Measurements from ENCODE around the genes INAVA and CACNA1S.

- CAGE, long polyA plus RNA, result no peak
- RRBS, result no CpG with 5 or more reads among the region's 3 CpGs
These were observed 68.2 kb upstream of the NEK7 start for GRCh38 chr1:198088436-198089067.

- CAGE, long polyA plus RNA, result no peak
- RRBS, result no CpG with 5 or more reads among the region's 2 CpGs
These were observed 1.8 kb upstream of the NEK7 start for GRCh38 chr1:198154983-198155480.

- CAGE, long polyA plus RNA, result no peak
- RRBS, result no CpG with 5 or more reads among the region's 2 CpGs
These were observed 140.2 kb downstream of the NEK7 start for GRCh38 chr1:198296849-198297596.

- CAGE, long polyA plus RNA, result no peak
- RRBS, result no CpG with 5 or more reads among the region's 2 CpGs
These were observed 25.9 kb upstream of the PTPRC start for GRCh38 chr1:198612818-198613473.

DNA sequence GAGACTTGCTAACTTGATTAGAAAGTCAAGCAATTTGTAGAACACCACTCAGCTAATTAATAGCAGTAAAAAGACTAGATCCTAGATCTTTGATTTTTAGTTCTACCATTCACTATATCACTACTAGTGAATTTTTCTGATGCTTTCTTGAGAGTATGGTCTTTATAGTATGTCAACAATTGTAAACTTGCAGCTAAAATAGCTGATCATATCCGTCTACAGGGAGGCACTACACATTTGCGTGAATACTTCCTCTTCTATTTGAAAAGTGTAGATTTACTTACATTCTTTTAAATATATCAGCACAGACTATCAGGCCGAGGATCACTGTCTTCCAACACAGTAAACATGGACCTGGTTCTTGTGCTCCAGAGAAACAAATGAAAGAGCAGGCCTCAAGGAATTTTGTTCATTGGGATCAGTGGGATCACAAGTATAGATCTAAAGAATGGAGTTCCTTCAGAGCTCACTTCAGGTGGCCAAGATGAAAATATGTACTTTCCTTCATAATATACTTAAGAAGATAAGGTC lies 18.6 kb upstream of the PTPRC start:
- CAGE, long polyA plus RNA, result no peak
- RRBS, result no CpG with 5 or more reads among the region's 3 CpGs

- CAGE, long polyA plus RNA, result no peak
- RRBS, result no CpG with 5 or more reads among the region's 4 CpGs
These were observed 17.5 kb downstream of the PTPRC start for GRCh38 chr1:198656241-198656914.

GRCh38 chr1:198668911-198669525 lies 30.2 kb downstream of the PTPRC start:
- CAGE, long polyA plus RNA, result no peak
- RRBS, result no CpG with 5 or more reads among the region's 3 CpGs

DNA sequence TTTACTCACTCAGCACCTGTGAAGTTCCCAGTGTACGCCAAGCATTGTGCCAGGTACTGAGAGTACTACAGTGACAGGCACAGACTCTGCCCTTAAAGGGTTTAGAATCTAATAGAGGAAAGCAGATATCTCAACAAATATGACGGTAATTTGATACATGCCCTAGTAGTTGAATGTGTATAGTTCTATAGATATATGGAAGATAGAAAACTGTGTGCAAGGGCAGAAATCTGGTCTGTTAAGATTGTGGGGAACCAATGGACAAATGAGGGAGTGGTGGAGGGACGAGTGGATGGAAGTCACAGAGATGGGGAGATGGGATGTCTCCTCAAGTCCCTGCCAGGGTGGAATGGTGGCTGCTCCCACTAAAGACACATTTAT lies 90.8 kb downstream of the PTPRC start:
- CAGE, long polyA plus RNA, result no peak
- RRBS, result no CpG with 5 or more reads among the region's 3 CpGs

- CAGE, long polyA plus RNA, result no peak
- RRBS, result no CpG with 5 or more reads among the region's 4 CpGs
These were observed 111.6 kb downstream of the PTPRC start for GRCh38 chr1:198750425-198750781.

DNA sequence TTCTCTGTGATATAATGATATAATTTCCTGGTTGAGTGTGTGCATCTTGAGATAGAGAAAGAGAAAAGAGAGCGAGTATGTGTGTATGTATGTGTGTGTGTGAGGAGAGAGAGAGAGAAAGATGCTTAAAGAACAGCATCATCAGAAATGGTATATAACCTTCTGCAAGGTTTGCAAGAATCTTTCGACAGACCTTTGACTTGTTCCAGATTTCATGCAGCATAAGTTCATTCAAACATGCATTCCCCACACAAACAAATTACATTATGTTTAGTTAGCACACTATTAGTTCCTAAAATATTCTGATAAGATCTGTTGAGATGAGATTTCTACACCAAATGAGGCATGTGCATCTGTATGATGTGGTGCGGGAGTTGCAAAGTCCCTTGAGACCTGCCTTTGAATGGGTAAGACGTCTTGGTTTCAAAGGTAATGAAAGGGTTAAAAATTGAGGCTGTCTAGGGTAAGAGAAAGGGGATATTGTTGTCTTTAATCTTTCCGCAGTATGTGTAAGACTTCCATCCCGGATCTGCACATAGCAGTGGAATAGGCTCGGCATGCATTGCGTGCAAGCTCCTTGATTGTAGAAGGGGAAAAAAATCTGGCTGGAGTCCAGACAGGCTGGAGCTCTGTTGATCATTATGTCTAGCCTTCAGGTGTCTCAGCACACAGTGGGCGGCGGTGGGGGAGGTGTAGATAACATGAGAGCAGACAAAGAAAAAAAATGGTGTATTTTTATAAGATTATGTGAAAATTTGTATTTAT lies 296.5 kb downstream of the PTPRC start:
- CAGE, long polyA plus RNA, result no peak
- RRBS, result no CpG with 5 or more reads among the region's 10 CpGs

DNA sequence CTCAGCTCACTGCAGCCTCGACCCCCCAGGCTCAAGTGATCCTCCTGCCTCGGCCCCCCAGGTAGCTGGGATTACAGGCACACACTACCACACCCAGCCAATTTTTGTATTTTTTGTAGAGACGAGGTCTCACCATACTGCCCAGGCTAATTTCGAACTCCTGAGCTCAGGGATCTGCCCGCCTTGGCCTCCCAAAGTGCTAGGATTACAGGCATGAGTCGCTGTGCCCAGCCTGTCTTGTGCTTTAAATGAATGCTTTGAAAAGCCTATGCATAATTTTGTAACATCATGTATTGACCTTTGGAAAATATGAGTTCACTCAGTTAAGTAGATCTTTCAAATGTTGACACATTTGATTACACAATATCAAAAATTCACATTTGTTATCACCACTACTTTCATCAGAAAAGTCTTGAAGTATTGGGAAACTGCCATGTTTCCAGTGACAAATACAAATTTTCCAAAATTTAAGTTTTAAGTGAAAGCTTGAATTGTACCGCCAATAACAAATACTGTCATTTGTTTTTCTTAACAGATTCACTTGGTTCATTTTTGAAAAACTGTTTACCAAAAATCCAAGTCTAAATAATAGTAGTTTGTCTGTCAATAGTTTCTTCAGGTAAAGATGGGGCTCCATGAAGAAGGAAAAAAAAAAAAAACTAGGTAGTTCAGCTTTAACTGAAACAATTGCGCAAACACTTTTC lies 233.4 kb upstream of the NR5A2 start:
- CAGE, long polyA plus RNA, result no peak
- RRBS, result no CpG with 5 or more reads among the region's 8 CpGs

DNA sequence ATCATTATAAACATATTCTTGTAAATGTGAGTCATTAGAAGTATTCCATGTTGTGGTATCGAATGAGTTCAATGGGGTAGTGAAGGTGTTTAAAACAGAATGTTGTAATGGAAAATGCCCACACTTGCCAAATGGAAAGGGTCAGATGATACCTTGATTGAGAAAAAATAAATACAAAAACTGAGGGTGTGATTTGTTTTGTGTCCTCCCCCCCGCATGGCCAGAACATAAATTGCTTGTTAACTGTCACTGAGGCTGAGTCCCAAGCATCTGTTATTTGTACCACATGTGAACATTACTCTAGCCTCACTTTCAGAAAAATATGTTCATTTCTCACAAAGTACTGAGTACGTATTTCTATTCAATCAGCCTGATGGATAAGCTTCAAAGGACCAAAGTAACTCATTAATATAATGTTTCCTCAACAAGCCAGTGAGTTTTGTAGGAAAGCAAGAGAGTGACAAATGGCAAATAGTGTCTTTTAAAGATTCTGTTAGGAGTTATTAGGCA lies 5.0 kb upstream of the NR5A2 start:
- CAGE, long polyA plus RNA, result no peak
- RRBS, result no CpG with 5 or more reads among the region's 3 CpGs

- CAGE, long polyA plus RNA, result no peak
- RRBS, result no CpG with 5 or more reads among the region's 5 CpGs
These were observed 156.6 kb downstream of the NR5A2 start for GRCh38 chr1:200184048-200184598.

DNA sequence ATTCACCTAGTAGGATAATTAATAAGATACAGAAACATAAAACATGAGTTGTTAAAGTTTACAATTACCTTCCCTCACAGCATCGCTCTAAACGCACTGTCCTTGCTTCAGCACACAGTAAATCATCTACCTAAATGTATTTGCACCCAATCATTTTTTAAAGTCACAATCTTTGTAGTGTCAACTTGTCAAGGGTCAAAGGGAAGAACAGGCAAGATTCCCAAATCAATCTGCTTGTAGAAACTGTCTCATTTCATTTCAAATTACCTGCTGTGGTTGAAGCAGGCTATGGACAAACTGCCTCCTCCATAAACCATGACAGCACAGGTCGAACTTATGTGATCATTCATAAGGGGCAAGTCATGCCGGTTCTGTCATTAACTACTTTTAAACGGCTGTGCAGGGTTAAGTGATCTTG lies 93.6 kb downstream of the ZNF281 start:
- CAGE, long polyA plus RNA, result no peak
- RRBS, result no CpG with 5 or more reads among the region's 5 CpGs

DNA sequence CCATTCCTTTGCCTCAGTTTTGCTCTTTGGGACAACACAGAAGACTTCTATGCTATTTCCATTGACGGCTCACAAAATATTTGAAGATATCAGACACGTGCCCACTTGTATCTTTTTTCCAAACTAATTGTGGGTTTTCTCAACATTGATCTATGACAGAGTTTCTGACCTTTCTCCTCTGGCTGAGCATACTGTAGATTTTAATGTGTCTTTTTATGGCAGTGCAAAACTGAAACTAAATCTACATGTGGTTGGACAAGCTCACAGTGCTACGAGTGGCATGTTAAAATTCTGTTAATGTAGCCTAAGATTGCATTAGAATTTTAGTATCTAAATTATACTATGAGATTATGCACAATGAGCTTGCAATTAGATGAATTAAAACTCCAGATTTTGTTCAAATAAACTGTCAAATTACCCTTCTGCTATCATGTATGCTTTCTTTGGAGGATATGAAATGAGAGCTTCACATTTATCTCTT lies 28.0 kb upstream of the ZNF281 start:
- CAGE, long polyA plus RNA, result no peak
- RRBS, result no CpG with 5 or more reads among the region's 3 CpGs

DNA sequence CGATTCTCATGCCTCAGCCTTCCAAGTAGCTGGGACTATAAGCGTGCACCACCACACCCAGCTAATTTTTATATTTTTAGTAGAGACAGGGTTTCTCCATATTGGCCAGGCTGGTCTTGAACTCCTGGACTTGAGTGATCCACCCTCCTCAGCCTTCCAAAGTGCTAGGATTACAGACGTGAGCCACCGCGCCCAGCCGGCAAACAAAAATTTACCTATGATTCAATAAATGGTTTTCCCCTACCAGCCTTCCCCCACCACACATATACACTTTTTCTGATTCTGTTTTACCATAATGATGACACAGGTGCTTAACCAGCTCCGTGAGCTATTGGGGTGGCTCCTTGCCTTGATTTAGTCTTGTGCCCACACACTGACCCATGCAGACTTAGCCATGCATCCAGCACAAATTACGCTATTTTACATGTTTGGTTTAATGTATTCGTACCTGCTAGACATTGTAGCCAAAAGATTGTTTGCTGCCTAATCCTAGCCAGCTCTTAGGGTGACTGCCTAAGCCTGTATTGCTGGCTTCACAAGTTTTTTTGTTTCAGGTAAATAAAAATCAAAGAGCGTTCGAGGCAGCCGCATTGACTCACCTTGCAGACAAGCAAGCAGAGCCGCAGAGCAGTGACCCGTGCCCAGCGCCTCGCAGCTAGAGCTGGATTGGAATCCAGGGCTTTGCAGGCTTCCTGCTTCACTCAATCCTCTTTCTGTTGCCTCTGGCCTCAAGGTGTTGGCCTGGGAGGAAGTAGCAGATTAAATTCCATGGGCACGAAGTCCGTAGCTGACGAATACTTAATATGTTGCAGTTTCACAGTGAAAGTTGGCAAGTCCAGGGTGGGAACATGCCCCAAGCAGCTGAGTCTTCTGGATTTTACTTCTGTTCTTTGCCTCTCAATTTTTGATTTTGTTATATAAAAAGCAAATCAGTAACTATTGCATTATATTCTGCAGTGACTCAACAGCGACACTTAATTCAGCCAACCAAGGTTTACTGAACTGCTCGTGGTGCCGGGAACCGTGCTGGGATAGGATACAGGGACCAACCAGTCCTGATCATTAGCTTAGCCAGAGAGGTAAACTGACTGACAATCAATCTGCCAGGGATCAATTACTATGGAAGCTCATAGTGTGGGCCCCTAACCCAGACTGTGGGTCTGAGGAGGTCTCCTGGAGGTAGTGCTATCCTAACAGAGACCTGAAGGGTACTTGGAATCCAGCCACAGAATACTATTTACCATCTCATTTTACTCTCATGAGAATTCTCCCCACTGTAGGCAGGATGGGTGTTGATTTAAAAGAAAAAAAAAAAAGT lies 68.0 kb upstream of the ZNF281 start:
- CAGE, long polyA plus RNA, result no peak
- RRBS, result no CpG with 5 or more reads among the region's 23 CpGs

DNA sequence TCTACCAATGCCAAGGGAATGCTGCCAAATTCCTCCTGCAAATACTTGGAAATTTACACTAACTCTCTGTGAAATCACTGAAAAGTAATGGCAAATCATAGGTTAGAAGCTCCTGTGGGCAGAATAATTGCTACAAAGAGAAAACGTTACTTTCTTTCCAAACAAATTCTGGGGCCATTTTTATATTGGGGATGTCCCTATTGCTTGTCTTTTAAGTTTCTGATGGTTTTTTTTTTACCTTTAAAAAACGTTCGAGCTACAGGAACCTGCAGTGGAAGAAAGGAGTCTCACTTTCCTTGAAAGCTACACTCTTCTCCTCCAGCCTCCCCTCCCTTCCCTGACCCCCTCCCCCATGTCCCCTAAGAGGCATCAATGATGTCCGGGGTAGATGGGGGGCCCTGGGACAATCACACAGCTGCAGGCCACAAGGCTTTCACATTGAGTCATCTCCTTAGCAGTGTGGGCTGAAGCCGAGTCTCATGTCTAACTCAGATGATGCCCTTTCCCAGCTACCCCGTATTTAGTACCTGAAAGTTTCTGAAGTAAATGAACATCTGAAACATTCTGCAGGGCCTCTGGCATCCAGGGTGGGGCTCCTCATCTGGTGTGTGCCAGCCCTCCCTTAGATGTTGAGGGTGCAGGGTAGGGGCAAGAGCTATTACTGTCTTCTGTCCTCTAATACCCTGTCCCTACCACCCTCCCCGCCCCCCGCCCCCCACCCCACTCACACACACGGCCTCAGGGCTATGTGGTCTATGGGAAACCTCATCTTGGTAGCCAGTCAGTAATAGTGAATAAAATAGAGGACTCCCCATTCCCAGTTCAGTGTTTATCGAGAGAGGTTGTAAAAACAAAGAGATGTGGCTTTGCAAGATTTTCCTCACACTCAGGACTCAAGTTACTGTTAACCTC lies 6.2 kb upstream of the GPR25 start:
- CAGE, long polyA plus RNA, result no peak
- RRBS, result no CpG with 5 or more reads among the region's 10 CpGs

DNA sequence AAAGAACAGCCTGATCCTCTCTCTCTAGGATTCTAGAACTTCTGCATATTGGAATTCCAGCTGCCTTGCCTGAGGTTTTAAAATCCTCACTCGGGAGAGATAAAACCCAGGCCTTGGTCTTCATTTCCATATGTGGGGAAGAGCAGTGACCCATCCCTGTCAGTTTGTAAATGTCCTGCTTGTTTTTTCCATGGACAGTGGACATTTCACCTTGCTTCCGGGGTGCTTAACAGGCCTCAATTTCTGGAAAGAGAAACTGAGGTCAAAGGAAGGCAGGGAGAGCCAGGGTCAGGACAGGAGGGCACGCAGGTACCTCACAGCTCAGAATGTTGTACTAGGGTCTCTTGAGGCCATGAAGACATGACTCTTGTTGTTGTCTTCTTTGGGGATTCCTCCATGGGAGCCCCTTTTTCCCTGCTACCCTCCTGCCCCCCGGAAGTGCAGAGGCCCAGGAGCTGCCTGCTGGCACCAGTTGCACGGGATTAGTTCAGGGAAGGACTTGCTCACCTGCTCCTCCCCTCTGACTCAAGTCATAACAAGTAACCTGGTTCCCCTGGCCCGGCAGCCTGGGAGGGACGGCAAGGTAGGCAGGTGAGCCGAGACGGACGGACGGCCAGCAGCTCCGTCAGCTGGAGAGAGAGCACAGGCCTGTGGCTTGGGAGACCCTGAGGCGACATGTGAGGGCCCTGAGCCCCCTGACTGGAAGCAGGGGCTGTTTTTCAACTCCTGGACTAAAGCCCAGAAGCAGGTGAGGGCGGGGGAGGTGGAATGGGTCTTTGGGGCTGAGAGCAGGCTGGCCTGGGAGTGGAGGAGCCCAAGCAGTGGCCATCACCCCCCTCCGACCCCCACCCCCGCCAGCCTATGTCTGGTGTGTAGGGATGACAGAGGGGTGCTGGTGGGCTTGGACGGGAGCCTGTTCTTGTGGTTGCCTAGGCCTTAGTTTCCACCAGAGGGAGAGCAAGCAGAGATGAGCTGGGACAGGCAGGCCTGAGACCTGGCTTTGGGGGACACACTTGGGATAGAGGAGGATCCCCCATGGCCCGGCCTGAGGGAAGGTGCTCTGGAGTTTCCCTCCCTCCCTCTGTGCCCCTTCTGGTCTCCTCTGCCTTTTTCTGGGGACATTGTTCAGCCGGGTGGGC lies at the start of gene INAVA:
Gene INAVA (plus strand): TSS at position 561 of the 1,139 bp plus-strand sequence.
- CAGE, long polyA plus RNA, result no peak
- RRBS, result 40% methylated on average over 2 of the region's 19 CpGs

GRCh38 chr1:200916029-200916535 lies 21.4 kb downstream of the INAVA start:
- CAGE, long polyA plus RNA, result no peak
- RRBS, result 29% methylated on average over 5 of the region's 22 CpGs

- CAGE, long polyA plus RNA, result no peak
- RRBS, result no CpG with 5 or more reads among the region's 8 CpGs
These were observed at the start of gene CACNA1S for GRCh38 chr1:201112301-201112806. TSS of gene CACNA1S (minus strand) at chr1:201112426.

Data from AG04450 (cell line).